ENCODE measurements around the genes ALDH9A1 and RCSD1.

GRCh38 chr1:164575558-164576112 lies 16.7 kb downstream of the PBX1 start:
- PRO-cap, result no peak

GRCh38 chr1:164604837-164605460 lies 46.0 kb downstream of the PBX1 start:
- PRO-cap, result no peak

DNA sequence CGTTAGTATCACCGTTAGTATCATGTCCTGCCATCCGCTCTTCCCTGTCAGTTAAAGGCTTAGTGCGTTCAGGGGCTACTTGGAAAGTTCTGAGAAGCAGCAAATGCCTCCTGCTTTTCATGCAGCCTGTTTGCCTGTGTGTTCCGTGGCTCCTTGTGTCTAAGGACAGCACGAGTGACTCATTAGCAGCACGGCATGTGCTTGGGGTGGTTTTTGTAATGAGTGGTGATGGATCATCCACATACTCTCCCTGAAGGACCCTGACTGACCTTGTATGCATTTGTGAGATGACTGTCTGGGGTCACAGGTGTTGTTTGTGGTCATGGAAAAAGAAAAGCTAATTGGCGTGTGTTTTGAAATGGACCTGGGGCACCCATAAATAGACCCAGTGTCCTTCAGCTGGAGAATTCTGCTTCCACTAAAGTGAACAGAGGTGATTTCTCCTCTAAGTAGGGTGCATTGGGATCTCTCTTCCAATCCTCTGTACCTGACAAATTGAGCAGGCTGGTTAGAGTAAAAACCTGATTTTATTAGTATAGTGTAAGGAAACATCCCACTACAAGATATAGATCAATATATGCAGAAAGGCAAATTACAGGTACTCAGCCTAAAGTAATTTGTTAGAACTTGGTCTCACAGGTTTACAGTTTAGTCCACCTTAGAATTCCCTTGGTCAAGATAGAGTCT lies 222.0 kb downstream of the PBX1 start:
- PRO-cap, result no peak

DNA sequence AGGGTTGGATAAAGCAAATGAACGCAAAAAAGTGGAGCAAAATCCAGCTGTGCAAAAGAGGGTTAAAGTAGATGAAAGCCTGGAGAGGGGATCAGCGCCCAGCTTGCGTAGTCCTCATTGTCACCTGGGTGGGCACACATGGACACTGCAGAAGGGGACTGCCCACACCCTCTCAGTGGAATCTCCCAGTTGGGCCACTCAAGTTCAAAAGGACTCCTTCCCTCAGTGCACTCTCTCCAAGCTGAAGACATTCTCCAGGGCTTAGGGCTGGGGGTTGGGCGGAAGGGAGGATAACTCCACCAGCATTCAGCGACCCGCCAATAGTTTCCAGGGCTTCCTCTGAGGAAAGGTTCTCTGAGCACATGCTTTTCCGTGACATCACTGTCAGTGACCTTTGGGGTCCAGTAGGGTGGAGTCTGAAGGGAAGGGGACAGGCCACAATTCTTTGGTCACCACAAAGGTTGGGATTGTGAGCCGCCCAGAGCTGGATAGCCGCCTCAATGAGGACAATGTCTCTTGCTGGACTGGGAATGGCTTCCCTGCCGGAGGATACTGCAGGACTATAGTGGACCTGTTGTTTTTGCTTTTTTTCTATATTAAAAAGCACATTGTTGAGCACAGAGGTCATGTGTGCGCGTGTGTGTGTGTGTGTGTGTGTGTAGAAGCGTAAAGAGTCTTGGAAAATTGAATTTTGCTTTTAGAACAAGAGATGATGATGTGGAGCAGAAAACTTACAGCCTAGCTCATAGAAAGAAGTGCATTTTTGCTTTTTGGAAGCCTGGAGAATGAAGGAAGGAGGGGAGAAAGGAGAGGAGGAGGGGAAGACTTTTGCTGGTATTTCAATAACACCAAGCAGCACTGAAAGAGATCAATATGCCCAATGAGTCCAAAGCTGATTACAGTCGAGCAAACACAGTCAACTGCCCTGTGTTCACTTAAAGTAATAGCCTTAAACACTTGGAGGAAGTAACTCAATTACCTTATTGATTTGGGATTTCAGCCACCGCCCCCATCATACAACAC lies 22.9 kb upstream of the RXRG start:
- PRO-cap, result no peak

DNA sequence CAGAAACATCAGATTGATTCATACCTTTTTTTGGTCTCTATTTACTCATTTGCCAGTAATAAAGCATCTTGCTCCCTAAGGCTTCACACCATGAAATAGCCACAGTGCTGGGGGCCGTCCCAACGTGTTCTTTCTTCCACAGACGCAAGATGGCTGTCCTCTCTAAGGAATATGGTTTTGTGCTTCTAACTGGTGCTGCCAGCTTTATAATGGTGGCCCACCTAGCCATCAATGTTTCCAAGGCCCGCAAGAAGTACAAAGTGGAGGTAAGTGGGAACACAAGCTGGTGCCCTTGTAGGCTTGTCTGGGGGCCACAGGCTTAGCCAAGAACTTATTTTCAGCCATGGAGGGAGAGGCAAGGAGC lies 18.6 kb downstream of the MGST3 start:
- PRO-cap, result no peak

DNA sequence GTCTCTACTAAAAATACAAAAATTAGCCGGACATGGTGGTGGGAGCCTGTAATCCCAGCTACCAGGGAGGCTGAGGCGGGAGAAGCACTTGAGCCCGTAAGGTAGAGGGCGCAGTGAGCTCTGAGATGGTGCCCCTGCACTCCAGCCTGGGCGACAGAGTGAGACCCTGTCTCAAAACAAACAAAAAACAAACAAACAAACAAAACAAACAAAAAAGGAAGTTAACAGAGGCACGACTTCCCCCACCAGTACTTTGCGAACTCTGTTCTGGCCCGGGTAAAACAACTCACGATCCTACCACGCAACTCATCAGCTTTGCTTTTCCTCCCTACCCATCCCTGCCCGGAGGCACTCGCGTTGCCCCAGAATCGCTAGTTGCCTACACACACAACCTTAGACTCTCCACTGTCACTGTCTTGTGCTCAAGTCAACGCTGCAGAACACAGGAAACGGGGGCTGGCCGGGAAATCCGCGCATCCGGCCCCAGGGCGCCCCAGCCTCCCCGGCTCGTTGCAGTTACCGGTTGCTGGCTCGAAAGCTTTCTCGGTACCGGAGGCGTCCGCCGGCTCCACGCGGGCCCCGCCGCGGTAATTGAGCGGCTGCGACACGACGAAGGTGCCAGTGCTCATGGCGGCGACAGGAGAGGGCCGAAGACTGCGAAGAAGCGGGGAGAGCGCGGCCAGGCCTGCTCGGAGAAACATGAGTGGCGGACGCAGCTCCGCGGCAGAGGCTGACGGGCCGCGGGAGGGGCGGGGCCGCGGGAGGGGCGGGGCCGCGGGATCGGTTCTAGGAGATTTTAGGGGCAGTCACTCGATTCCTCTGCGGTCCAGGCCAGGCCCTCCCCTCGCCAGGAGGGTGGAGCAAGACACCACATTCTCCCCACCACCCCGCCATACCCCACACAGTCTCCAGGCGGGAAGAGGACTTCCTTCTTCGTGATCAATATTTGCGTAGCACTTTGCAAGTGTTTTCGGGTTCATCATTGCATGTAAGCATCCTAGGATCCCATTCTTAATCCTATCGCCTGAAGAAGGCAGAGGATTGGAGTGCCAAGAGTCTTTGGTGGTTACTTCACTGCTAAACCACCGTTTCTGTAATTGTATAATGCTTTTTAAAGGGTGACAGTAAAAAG lies at the start of gene ALDH9A1:
Gene ALDH9A1 (minus strand): TSS at position 705 of the 1,132 bp plus-strand sequence.
- PRO-cap, result bidirectional peak, plus-strand start at position 99 of the sequence, minus-strand start at position 160 of the sequence; bidirectional peak, plus-strand start at position 493 of the sequence, minus-strand start at position 420 of the sequence

DNA sequence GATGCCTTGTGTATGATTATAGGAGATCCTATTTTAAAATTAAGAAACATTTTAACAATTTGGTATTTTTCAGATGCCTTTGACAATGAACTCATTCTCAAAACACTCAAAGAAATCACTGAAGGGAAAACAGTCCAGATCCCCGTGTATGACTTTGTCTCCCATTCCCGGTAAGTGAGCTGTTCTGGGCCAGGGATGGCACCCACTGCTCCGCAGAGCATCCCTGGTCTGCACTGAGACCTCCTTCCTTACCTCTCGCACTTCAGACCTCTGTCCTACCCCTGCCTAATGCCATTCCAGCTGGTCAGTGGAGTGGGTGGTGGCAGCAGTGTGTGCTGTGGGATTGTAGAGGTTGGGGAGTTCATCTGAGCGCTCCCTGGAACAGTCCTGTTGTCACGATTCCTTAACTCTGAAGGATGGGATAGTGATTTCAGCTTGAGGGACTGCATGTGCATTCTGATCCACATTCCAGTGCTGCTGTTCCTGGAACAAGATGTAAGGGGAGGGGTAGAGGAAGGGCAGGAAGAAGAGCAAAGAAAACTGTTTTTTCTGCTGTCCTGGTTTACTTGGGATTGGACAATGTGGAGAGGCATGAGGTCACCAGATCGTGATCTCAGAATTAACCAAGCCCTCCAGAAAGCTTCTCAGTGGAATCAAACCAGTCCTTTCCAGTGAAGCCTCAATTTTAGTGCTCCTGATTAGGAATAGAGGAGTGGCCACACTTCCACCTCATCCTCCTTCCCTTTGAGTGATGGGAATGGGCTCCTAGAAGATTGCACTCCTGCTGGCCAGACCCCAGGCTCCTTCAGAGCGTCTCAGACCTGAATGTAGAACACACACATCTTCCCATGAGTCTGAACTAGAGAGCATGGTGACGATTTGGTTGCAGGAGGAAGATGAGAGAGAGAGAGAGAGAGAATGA lies 64.0 kb downstream of the UCK2 start:
- PRO-cap, result no peak

DNA sequence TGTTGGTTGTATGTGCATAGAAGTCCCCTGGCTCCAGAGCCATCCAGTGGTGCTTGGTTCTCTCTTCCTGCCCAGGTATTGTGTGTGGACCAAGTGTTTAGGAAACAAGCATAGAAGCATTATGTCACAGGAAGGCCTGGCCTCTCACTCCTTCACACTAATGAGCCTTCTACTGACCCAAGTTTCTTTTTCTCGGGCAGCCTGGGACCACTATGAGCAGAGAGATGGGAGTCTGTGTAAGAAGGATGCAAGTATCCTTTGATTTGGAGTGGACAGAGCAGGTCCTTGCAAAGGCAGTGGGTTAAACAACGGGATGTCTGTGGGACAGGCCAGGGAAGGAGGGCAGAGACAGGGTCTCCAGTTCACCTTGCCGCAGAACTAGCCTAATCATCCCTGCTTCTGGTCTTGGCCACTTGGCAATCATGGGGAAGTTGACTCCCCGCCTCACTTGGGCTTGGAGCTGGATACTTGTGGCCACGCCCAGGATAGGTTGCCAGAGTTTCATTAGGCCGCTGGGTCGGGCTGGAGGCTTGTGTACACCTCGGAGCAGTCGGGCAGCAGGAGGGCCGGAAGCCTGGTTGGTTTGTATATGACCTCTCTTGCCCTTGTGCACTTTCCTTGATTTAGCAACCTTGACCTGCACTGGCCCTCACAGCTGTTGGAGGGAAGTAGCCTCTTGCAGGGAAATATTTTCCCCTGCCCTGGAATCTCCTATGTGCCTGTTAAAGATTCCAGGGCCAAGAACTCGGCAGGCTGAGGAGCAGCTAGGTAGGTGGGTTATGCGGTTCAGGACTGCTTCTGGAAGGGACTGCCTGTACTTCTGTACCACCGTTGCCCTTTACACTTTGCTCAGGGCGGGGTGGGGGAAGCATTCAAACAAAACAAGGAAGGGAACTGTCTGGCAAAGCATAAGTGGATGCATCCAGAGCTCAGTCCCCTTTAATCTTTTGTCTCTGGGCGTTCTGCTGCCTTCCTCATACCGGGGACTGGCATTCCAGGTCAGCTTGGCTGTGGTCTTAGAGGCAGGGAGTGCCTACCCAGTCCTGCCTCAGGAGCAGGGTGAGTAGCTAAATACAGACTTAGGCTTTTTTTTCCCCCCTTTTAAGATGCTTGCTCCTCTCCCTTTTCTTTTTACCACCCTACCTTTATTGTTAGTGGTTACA lies 83.4 kb downstream of the UCK2 start:
- PRO-cap, result no peak

DNA sequence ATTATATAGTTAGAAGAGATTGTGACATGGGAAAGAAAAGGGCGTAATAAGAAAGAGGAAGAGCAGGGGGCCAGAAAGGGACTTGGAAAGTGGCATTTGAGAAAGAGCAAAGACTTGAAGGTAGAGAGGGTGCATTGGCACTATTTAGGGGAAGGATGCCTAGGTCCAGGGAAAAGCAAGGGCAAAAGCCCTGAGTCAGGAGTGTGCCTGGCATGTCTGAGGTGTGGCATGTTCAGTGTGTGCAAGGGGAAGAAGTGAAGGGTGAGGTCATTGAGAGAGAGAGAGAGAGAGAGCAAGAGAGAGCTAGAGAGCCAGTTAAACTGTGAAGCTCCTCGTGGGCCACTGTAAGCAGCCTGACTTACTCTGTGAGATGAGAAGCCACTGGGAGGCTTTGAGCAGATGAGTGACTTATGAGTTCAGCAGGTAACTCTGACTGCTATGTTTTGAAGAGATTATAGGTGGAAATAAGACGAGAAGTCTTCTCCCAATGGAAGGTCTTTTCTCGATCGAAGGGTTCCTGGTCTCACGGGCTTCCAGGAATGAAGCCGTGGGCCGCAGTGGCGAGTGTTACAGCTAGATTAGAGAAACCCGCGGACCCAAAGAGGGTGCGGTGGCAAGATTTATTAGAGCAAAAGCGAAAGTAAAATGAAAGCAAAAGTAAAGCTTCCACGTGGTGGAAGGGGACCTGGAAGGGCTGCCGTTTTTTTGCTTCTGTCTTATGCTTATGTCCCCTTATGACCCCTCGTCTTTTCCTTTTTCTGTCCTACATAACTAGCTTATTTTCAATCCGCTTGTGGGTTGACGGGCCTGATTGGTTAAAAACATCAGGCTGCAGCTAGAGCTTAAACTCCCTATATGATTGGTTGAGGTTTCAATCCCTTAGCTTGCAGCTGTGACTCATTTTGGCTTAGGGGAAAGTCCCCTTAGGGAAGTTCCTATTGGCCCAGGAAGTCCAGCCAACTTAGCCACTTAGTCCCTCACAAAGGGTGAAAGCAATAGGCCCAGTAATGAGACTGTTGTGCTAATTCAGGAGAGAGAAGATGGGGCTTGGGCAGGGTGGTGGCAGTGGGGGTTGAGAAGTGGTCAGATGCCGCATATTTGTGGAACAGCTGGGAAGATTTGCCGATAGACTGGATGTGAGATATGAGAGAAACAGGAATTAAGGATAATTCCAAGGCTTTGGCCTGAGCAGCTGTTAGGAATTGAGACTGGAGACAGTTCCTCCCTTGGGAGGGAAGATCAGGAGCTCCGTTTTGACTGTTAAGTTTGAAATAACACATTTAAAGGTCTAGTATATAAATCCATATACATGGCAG lies 323.2 kb upstream of the FAM78B start:
- PRO-cap, result no peak

DNA sequence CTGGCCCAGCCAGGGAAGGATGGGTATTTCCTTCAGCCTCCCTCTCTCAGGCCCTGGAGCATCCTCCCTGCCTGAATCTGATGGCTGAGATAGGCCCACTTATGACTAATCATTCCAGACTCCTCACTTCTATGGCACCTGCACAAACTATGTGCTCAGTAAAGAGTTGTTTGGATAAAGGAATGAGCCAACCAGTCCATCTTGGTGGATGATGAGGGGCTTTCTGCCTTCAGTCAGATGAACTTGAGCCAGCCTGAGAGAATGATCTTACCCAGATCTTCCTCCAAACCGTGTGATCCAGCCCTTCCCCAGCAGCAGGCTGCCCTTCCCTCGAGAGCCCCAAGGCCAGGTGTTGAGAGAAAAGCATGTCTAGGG lies 1.3 kb downstream of the GPA33 start:
- PRO-cap, result no peak

GRCh38 chr1:167092561-167093006 lies 1.3 kb upstream of the STYXL2 start:
- PRO-cap, result no peak

DNA sequence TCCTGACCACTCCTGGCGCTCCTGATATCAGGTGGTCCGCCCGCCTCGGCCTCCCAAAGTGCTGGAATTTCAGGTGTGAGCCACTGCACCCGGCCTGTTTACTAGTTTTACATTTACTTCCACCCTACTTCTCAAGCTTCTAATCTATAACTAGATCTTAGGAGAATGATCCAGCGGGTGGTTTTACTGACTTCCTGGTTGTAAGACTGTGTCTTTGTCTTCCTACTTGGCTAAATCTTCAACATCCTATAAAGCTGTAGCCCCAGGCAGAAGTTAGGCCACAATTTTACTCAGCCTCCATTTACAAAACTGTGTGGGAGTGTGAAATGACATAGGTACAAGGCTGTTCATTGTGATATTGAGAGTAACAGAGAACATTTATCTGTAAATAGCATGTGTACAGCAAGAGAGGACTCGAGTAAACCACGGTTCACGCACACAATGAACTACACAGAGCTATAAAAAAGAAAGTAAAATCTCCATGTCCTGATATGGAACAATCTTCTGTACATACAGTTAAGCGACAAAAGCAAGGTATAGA lies 9.5 kb upstream of the POU2F1 start:
- PRO-cap, result no peak

DNA sequence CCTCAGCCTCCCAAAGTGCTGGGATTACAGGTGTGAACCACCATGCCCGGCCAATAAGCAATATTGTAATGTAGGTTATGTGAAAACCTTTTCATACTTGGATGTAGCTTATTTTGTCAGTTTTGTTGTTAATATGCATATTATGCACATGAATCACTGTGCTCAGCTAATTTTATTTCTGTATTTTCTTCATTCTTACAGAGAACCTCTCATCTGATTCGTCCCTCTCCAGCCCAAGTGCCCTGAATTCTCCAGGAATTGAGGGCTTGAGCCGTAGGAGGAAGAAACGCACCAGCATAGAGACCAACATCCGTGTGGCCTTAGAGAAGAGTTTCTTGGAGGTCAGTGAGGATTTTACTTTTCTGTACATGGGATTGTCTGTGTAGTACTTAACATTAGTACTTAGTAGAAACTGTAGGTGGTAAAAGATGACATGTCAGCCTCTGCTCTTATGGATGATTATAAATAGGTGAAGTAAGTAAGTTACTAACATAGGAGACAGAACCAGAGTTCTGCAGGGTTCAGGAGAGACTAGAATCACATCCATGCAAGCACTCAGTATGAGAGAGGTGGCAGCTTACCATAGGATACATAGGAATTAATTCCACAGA lies 120.4 kb downstream of the CD247 start:
- PRO-cap, result no peak

GRCh38 chr1:167415335-167416202 lies 102.8 kb downstream of the CD247 start:
- PRO-cap, result no peak

DNA sequence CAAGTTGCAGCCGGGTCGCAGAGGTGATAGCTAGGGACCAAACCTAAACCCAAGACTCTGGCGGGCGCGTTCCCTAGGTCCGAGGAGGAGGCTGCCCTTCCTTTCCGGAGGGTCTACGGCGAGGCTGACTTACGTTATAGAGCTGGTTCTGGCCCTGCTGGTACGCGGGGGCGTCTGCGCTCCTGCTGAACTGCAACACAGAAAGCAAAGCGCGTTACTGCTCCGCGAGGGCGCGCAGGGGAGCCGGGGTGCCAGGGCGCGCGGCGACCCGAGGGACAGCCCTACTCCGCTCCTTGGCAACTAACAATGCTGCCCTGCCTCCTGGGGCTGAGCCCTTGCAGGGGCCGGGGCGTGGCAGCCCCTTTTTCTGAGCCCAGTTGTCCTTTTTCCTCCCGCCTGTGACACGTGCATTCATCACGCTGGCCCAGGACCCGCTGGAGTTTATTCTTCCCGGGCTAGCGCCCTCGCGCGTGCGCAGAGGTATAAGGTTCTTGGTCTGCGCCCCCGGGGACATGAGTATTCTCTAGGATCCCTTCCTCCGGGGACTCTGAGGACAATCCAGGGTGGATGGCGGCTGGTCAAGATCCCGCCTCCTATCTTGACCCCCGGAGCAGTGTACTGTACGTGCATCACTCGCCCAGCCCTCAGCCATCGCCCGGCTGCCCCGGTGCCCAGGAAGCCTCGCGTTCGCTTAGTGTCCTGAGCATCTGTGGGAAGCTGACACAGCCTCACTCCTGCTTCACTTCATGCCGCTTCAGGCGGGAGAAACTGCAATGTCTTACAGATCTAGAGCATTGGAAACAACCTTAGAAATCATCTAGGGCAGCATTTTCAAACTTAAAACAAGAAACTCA lies 78.9 kb downstream of the CD247 start:
- PRO-cap, result no peak

DNA sequence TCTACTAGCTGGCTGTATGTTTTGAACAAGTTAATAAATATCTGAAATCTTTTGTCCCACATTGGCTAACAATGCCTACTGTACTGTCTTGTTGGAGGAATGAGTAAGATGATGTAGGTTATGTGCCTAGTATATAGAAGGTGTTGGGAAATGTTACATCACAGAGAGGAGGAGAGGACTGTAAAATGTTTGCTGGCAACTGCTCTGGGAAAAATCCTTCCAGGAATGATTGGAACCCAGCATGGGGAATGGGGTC lies 14.1 kb upstream of the CD247 start:
- PRO-cap, result no peak

DNA sequence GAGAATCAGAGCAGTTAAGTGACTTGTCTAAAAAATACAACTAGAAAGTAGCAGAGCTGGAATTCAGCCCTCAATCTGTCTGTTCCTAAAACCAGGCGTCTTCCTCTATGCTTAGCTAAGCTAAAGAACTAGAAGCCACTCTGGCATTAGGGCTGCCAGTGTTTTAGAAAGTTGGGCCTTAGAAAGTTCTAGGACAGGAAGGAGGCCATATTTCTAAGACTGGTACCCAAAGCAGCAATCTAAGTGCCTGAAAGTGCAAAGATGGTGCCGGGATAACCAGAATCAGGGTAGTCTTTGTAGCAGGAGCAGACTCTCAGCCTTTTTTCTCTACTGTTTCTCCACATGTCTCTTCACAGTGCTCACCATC lies 1.3 kb upstream of the RCSD1 start:
- PRO-cap, result no peak

GRCh38 chr1:167629601-167630724 lies at the start of gene RCSD1:
Gene RCSD1, plus strand, starts transcription at chr1:167630232.
- PRO-cap, result bidirectional peak, plus-strand start at chr1:167629961, minus-strand start at chr1:167629797; bidirectional peak, plus-strand start at chr1:167630261, minus-strand start at chr1:167630175; unidirectional peak, minus-strand start at chr1:167630425; unidirectional peak, minus-strand start at chr1:167630590

DNA sequence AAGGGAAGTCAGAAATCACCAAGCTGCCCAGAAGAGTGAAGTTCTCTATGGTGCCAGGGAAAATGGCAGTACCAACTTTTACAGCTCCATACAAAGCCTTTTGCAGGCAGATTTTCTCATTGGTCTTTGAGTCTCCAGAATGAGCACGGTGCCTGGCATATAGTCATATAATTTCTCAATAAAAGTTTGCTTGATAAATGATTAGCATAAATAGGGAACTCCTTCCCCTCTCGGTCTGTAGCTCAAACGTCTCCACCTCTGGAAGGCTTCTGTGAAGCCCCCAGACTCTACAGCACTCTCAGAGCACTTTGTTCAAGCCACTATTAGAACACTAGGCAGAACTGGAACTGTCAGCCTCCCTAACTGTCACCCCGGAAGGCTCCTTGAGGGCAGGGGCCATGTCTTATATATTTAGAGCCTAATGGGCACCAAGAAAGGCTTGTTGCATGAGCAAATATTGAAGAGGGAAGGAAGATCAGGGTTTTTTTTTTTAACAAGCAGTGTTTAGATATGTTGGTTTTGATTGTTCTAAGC lies 3.9 kb downstream of the RCSD1 start:
- PRO-cap, result no peak

DNA sequence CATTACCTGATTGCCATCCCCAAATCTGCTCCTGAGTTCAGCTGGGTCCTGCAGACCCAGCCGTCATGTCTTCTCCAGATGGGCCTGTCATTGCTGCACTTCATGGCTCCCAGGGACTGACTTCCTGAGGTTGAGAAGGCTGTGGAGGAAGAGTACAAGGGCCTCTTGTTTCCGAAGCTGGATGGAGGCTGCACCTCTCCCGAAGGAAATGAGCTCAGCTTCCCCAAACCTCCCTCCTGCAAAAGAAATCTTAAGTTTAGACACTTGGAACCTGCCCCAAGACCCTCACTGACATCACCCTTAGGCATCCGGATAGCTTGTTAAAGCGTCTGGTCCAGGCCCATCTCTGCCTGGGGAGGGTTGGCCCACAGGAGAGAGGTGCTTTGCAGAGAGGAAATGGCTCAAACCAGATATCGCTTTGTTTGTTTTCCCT lies 24.9 kb downstream of the RCSD1 start:
- PRO-cap, result bidirectional peak, plus-strand start outside the sequence, minus-strand start at position 123 of the sequence